ENCODE data around the gene SYNE2.

GRCh38 chr14:61670956-61671679, 24.2 kb upstream of the HIF1A start:
- PRO-cap, 3 experiments = no peak in any of the 3 experiments
- RAMPAGE, long total RNA, 4 experiments = no peak in any of the 4 experiments
- RRBS = no CpG with 5 or more reads among the region's 5 CpGs

DNA sequence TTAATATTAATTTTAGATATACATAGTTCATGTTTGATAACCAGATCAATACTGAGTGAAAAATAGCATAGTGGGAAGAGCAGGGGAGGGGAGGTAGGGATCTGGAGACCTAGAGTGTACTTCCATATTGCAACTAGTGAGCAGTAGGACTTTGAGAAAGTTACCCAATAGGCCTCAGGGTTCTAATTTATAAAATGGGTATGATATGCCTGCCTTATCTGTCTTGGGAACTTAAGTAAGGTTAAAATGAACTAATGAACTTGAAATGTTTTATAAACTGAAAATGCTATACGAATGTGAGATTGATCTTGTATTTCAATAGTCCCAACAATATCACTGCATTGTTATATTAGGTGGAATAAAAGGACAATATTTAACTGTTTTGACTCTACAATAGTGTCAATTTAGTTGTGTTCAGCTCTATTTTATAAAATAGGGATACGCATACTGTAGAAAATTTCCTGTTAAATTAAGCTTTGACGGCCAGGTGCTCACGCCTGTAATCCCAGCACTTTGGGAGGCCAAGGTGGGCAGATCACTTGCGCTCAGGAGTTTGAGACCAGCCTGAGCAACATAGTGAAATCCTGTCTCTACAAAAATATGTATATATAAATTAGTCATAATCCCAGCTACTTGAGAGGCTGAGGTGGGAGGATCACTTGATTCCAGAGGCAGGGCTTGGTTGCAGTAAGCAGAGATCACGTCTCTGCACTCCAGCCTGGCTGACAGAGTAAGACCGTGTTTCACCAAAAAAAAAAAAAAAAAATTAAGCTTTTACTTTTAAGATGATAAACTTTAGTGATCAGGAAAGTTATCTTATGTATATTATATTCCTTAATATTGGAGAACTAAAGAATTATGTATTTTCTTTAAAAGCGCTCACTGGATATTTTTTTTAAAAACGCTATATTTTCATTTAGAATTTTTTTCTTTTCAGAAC, 18.2 kb upstream of the SNAPC1 start:
- PRO-cap, 3 experiments = no peak in any of the 3 experiments
- RAMPAGE, long total RNA, 4 experiments = no peak in any of the 4 experiments
- RRBS = no CpG with 5 or more reads among the region's 9 CpGs

- PRO-cap, 3 experiments = no peak in any of the 3 experiments
- RAMPAGE, long total RNA, 4 experiments = no peak in any of the 4 experiments
- RRBS = no CpG with 5 or more reads among the region's 3 CpGs
Observed at GRCh38 chr14:61746808-61747652, 15.2 kb upstream of the SNAPC1 start.

DNA sequence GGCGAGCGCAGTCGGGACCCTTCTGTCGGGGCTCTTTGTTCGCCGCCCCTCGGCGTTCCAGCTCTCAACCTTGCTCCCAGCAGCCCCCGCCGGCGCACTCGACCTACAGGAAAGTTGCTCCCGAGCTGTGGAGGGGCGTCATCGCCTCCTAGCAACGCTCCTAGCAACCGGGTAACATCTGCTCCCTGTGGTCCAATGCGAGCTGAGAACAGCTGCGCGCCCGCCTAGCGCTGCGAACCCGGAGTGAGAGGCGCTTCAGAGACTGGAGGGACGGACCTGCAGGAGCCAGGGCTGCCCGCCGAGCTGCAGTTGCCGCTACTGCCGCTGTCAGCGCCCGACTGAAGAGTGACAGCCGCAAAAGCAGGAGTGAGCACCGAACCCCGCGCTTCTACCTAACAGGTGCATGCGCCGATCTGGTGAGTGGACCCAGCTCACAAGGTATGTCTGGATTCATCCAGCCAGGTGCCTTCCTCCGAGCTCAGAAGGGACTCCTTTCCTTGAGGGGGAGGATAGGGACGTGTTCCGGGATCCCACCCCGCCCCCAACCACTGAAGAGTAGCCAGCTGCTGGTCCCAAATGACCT, 304.7 kb downstream of the SYT16 start:
- PRO-cap, 3 experiments = peak in 1 of 3 experiments; most common plus-strand start position 258 of the sequence (in 1)
- RAMPAGE, long total RNA, 4 experiments = start-site peak on the plus strand in 2 of 4 experiments, centred at positions 261 to 275 of the sequence, 9 to 23 reads per replicate
- RRBS = 8% methylated on average over 19 of the region's 42 CpGs

GRCh38 chr14:63177783-63178363, 26.4 kb upstream of the RHOJ start:
- PRO-cap, 3 experiments = no peak in any of the 3 experiments
- RAMPAGE, long total RNA, 4 experiments = no peak in any of the 4 experiments
- RRBS = no CpG with 5 or more reads among the region's 1 CpG

DNA sequence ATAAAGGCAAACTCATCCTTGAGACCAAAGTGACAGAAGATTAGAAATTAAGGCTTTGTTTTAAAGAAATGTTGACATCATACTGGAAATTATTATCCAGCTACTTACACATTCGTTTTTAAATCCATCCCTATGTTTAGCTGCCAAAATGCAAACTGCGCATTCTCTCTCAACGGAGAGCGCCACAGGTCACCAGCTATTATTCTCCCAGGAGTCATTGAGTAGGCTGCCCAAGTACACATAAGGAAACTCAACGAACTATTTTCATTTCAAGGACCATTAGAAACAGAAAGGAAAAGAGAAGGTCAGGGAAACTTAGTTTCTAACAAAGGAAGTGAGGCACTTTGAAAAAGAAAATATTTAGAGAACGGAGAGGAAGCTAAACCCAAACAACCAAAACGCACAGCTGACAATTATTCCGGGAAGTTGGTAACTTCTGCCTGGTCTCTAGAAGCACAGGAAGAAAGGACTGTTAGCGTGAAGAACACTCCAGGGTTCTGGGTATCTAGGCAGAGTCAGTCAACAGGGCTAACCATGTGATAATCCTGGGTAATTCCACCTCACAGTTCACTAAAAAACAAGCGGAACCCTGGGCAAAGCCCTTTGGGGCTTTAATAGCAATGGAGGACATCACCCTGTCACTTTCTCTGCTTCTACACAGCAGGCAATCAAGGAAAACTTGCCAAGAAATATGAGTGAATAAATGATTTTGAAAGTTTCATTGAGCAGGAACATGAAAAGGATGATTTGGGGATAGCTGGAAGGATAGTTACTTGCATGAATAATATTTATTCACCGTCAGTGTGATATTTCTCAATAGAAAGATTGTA, 23.4 kb downstream of the GPHB5 start:
- PRO-cap, 3 experiments = no peak in any of the 3 experiments
- RAMPAGE, long total RNA, 4 experiments = no peak in any of the 4 experiments
- RRBS = no CpG with 5 or more reads among the region's 11 CpGs

DNA sequence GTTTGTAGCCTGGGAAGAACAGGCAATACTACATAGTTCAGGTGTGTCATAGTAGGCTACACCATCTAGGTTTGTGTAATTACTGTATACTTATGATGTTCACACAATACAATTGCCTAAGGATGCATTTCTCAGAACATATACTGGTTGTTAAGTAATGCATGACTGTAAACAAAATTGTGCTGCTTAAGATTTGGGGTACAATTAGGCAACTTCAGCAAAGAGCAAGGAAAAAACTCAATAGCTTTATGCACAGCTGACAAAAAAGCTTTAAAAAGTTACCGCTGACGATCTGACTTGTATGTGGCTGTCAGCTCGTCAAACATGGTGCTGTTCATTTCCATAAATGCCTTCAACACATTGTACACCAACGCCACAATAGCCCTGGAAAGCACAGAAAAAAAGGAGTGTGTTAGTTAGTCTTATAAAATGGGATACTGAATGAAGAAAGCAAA, 63.1 kb upstream of the GPHB5 start:
- PRO-cap, 3 experiments = no peak in any of the 3 experiments
- RAMPAGE, long total RNA, 4 experiments = no peak in any of the 4 experiments
- RRBS = no CpG with 5 or more reads among the region's 4 CpGs

DNA sequence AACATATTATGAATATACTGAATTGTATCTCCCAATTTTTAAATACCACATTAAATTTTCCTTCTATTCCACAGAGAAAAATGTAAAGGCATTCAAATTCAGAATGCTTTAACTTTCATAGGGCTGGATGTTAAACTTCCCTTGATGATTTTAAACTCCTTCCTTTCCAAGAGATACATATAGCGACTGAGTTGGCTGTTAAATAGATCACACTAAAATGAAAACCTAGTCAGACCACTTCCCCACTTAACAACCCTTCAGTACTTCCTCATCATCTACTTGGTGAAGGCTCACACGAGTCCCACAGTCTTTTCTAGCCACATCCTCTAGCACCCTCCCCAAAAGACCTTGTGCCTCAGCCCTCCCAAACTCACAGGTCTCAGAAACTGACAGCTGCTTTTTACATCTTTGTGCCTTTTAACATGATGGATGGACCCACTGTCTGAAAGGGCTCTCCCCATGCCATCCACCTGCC, 65.0 kb upstream of the GPHB5 start:
- PRO-cap, 3 experiments = no peak in any of the 3 experiments
- RAMPAGE, long total RNA, 4 experiments = no peak in any of the 4 experiments
- RRBS = no CpG with 5 or more reads among the region's 2 CpGs

DNA sequence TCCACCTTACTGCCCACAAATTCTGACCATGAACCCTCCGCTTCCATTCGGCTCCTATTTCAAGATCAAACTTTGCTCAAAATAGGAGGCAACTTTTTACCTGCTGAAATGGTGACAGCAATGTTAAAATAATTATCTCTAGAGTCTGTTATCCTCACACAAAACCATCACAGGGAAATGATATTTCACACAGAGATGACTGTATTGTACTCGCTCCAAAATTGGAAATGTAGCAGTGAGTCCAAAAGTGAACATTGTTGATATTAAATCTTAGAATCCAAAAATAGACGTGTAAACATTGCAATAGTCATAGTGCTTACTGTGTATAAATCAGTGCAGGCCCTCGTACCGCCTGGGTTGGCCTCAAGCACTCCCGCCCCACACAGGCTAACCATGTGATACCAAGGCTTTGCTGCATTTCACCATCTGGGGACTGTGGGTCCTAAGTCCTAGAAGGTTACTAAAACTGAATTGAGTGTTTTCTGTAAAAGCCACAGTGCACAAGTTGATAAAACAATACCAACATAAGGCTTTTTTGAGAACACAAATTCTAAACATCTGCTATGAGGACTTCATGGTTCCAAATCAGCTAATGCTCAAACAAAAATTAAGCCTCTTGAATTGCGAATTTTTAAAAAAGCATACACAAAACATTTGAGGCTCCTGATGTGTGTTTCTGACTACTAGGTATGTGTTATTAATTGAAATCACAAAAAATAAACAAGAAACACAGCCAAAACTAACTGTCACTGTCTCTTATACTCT, 107.3 kb downstream of the PPP2R5E start:
- PRO-cap, 3 experiments = no peak in any of the 3 experiments
- RAMPAGE, long total RNA, 4 experiments = no peak in any of the 4 experiments
- RRBS = no CpG with 5 or more reads among the region's 8 CpGs

DNA sequence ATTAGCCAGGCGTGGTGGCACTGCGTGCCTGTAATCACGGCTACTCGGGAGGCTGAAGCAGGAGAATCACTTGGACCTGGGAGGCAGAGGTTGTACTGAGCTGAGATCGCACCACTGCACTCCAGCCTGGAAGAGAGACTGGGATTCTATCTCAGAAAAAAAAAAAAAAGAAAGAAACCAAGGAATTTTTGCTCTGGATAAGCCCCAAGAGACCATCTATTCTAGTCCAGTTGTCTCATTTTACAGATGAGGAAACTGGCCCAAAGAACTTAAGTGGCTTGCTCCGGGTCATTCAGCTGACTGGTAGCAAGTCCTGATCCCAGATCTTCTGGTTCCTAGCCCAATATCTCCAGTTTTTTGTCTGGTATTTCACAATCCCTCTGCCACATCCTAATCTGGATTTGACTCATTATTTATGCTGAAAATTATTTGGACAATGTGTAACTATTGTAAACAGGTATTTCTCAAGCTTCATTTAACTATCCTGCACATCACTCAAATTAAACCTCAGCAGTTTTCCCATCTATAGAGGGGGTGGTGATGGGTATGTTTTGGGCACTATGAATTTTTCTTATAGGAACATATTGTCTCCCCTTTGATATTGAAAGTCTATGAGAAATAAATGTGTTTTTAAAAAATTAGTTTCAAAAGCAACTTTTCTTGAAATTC, 43.5 kb downstream of the PPP2R5E start:
- PRO-cap, 3 experiments = no peak in any of the 3 experiments
- RAMPAGE, long total RNA, 4 experiments = no peak in any of the 4 experiments
- RRBS = no CpG with 5 or more reads among the region's 6 CpGs

GRCh38 chr14:63541988-63542377, 1.2 kb downstream of the PPP2R5E start:
- PRO-cap, 3 experiments = no peak in any of the 3 experiments
- RAMPAGE, long total RNA, 4 experiments = no peak in any of the 4 experiments
- RRBS = no CpG with 5 or more reads among the region's 12 CpGs

DNA sequence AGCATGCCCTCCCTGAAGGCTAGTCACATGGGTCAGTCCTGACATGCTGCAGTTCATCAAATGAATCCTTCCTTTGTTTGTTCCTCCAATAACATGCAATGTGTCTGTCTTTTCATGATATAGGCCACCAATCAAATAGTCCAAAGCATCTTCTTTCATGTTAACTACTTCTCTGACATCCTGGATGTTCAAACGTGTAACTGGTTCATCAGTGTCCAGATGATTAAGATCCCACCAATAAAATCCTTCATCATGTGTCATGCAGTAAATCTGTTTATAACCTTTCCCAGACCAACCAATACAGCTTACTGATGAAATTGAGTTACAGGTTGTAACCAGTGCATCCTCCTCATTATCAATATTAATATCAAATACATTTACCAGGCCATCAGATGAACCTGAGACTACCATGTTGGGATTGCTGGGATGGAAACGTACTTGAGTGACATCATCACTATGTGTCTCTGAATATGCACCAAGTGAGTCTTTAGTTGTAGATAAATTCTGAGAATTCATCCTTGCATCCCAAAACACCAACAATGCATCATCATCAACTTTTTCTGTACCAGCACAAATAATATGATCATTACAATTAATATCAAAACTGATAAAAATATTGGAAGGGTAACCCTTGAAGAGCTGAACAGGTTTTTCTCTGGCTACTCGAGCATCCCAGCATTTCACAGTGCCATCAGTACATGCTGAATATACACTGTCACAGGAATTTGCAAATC, 42.5 kb downstream of the WDR89 start:
- PRO-cap, 3 experiments = no peak in any of the 3 experiments
- RAMPAGE, long total RNA, 4 experiments = no peak in any of the 4 experiments
- RRBS = no CpG with 5 or more reads among the region's 3 CpGs

DNA sequence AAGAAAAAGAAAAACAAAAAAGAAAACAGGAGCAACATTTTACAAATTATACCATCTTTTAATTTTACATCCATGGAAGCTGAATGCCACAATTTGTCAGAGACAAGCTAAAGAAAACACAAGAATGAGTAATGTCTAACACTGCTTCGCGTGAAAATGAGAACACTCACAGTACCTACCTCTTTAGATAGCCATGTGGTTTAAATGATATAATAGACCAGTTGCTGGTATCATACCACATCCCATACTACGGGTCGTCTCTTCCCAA, 617 bp downstream of the WDR89 start:
- PRO-cap, 3 experiments = no peak in any of the 3 experiments
- RAMPAGE, long total RNA, 4 experiments = no peak in any of the 4 experiments
- RRBS = no CpG with 5 or more reads among the region's 4 CpGs

DNA sequence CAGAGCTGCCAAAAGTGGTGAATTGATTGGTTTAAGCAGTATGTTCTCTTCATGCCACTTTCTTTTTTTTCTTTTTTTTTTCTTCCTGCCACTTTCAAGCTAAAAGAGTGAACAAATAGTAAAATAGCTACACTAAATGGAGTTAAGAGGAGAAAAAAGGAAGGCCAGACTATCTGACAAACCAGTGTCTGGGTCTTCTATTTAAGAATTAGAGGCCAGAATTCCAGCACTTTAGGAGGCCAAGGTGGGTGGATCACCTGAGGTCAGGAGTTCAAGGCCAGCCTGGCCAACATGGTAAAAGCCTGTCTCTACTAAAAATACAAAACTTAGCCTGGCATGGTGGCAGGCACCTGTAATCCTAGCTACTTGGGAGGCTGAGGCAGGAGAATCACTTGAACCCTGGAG, 9.1 kb upstream of the WDR89 start:
- PRO-cap, 3 experiments = no peak in any of the 3 experiments
- RAMPAGE, long total RNA, 4 experiments = no peak in any of the 4 experiments

DNA sequence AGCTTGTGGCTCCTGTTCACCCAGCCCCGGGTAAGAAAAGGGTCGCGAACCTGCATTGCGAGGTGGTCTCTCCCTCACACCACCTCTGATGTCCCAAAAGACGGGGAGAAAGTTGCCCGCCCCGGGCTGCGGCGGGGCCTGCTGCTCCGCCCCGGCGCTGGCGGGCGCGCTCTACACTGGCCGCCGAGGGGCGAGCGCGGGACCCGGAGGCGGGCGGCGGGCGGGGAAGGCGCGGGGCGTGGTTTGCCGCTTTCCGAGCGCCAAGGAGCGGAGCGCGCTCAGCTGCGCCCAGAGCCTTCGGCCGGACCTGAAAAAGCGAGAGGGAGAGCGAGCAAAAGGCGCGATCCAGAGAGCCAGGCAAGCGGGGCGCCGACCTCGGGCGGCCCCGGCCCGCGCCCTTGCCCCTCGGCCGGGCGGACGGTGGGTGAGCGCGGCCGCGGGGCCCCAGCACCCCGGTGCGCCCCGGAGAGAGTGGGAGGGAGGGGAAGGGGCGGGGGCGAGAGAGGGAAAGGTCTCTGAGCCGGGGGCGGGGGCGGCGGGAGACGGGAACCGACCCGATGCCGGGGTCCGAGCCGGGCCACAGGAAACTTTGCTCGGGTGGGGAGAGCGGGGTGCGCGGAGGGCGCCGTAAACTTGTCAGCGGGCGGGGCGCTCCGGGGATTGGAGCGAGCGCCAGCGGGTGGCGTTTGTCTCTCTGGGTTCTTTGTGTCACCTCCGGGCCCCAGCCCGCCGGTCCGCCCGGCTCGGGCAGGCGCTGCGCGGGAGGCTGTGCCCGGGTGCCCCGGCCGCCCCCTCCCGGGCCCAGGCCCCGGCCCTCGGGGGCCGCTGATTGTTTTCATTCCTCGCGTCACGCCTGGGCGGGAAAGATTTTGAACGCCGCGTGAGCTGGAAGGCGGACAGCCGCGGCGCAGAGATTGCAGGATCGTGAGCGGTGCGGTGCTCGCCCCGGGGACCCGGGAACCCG, at the start of gene SYNE2:
Gene SYNE2 (plus strand): TSS at position 281 of the 964 bp plus-strand sequence.
- PRO-cap, 3 experiments = peak in 3 of 3 experiments; most common plus-strand start position 291 of the sequence (in 3); most common minus-strand start position 178 of the sequence (in 3)
- RAMPAGE, long total RNA, 4 experiments = start-site peak on the plus strand in 4 of 4 experiments, centred at positions 264 to 287 of the sequence, 55 to 213 reads per replicate
- RRBS = 1% methylated on average over 72 of the region's 120 CpGs

DNA sequence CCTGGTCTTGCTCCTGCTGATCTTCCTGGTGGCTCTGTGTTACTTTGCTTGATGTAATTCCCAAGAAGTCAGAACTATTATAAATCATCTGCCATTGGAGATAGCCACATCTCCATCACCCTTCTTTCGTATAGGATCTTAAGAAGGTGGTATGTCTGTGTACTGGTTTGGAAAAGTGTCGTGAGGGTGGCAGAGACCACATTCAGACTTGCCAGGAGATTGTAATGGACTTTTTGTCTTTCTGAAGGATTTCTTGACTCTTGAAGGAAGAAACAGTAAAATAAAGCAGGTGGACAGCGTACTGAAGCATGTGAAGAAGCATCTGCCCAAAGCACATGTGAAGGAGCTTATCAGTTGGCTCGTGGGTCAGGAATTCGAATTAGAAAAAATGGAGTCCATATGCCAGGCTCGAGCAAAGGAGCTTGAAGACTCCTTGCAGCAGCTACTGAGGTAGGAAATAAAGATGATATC, 171.2 kb downstream of the SYNE2 start:
- PRO-cap, 3 experiments = no peak in any of the 3 experiments
- RAMPAGE, long total RNA, 4 experiments = no peak in any of the 4 experiments
- RRBS = no CpG with 5 or more reads among the region's 6 CpGs

DNA sequence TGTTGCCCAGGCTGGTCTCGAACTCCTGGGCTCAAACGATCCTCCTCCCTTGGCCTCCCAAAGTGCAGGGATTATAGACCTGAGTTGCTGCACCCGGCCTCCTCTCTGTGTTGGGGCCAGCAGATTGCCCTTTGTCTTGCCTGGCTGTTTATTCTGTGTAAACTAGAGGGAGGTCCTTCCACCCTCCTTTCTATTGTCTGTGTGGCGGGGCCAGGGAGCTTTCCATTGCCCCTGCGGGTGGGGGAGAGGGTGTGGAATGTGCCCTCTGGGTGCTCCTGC, 22.2 kb downstream of the MTHFD1 start:
- PRO-cap, 3 experiments = no peak in any of the 3 experiments
- RAMPAGE, long total RNA, 4 experiments = no peak in any of the 4 experiments
- RRBS = no CpG with 5 or more reads among the region's 5 CpGs

GRCh38 chr14:64681750-64682799, 22.1 kb upstream of the PLEKHG3 start:
- PRO-cap, 3 experiments = no peak in any of the 3 experiments
- RAMPAGE, long total RNA, 4 experiments = no peak in any of the 4 experiments
- RRBS = no CpG with 5 or more reads among the region's 18 CpGs

DNA sequence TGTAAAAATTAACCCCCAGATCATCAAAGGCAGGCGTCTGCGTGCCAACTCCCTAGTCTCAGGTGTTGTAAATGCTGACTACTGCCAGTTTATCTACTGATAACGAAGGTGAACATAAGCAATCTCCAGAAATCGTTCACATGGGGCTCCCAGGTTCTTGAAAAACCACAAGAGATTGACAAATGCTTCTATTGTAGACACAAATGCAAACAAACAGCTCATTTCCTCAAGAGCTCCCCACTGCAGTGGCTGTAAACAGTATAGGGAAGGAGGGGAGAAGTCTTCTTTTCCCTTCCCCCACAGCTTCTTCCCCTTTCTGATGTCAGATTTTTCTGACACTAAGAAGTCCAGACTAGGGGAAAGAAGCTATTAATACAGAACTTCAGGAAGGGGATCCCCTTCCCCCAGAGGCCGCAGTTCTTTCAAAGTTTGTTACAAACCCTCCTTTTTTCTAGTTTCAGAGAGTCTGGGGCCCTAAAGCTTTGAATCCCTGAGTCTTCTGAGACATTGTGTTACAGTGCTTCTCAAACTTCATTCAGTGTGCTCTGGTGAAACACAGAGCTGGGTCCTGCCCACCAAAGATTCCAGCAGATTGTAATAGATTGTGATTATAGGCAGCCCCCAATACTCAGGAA, 5.2 kb upstream of the PLEKHG3 start:
- PRO-cap, 3 experiments = no peak in any of the 3 experiments
- RAMPAGE, long total RNA, 4 experiments = no peak in any of the 4 experiments
- RRBS = no CpG with 5 or more reads among the region's 5 CpGs

GRCh38 chr14:64825326-64826319, 54.1 kb downstream of the SPTB start:
- PRO-cap, 3 experiments = no peak in any of the 3 experiments
- RAMPAGE, long total RNA, 4 experiments = no peak in any of the 4 experiments
- RRBS = 81% methylated on average over 4 of the region's 19 CpGs

Measured in adrenal gland (tissue), 7 donors.